M059J (cell line): ENCODE data around the gene F2RL2.

GRCh38 chr5:74102852-74103643 is 477.1 kb downstream of the ARHGEF28 start:
- RAMPAGE, long total RNA, result no peak

- RAMPAGE, long total RNA, result no peak
Observed at GRCh38 chr5:74185758-74185996, 454.9 kb downstream of the ENC1 start.

GRCh38 chr5:74201333-74201785 is 439.2 kb downstream of the ENC1 start:
- RAMPAGE, long total RNA, result no peak

DNA sequence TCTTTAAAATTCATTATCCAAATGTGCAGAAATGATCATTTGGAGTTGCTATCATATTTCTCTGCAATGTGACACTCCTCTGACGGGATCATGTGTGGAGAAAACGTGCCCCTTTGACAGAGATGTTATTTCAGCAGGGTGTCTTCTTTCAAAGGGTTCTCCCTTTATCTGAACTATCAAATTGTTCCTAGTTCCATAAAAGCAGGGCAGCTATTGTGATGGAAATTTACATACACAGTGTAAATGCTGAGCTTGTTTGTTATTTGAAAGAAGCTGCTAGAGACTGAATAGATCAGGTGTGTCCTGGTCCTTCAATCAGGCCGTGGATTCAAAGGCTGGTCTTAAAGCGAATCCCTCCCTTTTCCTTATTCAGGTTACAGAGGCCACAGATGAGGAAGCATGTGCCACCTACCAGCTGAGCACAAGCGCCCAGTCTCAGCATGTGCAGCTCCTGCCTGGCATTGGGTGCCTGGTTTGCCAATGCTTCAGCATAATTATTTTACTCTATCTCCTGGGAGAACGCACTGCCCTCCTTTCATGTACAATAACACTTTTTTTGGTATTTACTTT is 433.8 kb downstream of the ENC1 start:
- RAMPAGE, long total RNA, result no peak

- RAMPAGE, long total RNA, result no peak
Observed at GRCh38 chr5:74411680-74412156, 228.8 kb downstream of the ENC1 start.

DNA sequence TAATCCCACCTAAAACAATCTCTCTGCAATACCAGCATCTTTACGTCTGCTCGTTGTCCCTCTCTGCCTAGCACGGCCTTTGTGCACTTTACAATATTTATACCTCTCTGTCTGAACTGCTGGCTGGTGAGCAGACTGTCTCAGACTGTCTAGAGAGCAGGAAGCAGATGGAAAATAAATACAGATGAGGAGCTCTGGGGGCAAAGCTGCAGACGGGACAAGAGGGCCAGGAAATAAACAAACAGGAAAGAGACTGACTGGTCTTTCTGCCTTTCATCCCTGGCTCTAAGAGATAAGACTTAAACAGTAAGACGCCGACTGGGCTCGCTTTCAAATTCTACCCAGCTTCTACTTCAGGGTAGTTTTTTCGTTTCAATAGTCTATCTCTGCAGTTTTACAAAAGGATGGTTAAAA is 224.8 kb downstream of the ENC1 start:
- RAMPAGE, long total RNA, result no peak

DNA sequence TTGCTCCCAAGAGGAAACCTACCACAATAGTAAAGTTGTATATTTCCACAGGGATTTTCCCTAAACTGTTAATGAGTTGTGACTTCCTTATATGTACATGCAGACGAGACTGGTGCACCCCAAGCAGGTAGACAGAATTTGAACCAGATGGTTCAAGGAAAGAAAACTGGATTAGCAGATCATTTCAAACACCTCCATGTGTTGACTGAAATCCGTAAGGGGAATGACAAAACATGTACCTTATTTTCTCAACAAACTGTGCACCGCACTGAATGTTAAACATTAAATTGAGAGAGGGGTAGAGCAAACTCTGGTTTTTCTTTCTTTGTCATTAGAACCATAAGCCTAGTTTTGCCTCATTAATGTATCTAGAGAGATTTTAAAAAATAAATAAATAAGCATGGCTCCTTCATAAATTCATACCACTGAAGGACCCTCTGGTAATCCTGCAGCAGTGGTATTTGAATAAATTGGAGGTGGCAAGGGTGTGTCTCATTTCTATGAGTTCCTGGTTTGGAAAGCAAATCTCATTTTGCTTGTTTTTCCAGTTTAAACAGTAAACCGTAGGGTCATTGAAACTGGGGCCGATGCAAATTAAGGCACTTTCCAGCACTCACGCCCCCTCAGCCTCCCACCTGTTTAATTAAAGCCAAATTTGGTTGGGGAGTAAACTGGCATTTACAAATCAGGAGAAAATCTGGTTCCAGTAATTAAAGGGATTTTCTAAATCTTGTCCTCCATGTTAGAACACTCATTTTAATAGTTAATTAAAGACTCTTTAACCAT is 51.0 kb downstream of the ENC1 start:
- RAMPAGE, long total RNA, result no peak

DNA sequence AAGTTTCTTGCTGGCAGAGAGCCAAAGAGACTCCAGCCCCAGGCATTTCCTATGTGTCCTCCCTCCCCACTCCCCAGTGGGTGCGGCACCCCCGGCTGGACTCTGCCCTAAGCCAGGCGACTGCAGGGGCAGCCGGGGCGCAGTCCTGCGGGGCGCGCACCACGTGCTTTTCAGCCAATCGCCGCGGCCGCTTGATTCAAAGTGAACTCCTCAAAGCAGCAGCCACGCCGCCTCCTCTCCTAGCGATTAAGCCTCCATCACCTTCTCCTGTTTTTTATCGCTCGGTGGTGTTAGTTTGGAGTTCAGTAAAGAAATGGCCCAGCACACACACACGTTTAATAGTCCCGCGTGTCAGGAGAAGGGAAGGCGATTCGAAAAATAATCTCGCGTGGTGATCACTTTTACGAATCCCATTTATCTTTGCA is 805 bp upstream of the ENC1 start:
- RAMPAGE, long total RNA, result no peak

- RAMPAGE, long total RNA, result no peak
Observed at GRCh38 chr5:75037014-75037431, 15.3 kb downstream of the GCNT4 start.

DNA sequence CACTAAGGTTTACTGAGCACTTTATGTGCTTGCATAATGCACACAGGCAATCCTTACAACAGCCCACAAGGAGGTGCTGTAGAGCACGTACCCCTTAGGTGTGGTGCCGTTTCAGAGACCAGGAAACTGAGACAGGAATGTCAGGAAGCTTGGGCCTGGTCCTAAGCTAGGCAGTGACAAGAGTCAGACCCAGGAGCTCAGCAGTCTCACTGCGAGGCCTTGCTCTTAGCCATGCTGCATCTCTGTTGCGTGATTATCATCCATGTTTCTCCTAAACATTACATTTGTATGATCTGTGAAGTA is 2.5 kb downstream of the GCNT4 start:
- RAMPAGE, long total RNA, result no peak

GRCh38 chr5:75348011-75348448 is 11.0 kb downstream of the HMGCR start:
- RAMPAGE, long total RNA, result no peak

DNA sequence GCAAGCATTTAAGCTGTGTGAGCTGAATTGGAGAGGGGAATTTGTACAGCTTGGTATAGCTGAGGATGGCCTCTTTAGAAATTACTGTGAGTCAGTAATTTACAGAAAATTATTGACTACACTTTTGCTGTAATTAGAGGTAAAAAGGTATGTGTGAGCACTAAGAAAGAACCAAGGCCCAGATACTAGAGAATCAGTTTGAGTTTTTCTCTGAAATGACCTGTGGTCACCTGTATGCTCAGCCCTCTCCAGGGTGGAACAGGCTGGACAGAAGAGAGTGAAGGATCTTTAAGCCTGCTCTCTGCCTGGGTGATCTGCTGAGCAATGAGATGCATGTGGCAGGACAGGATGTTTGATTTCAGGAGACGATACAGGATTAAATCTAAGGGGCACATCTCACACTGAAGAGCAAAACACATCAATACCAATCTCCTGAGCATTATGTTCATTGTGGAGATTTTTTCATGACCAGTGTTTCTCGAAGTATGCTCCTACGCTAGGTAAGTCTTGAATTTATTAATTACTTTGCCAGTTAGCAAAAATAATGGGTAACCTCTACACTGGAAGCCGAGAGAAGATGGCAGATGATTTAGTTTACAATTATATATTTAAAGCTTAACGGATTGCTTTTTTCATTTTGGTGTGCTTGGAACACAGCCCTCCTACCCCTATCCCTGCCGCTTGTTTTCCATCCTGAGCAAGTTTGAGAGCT is 25.5 kb downstream of the HMGCR start:
- RAMPAGE, long total RNA, result no peak

DNA sequence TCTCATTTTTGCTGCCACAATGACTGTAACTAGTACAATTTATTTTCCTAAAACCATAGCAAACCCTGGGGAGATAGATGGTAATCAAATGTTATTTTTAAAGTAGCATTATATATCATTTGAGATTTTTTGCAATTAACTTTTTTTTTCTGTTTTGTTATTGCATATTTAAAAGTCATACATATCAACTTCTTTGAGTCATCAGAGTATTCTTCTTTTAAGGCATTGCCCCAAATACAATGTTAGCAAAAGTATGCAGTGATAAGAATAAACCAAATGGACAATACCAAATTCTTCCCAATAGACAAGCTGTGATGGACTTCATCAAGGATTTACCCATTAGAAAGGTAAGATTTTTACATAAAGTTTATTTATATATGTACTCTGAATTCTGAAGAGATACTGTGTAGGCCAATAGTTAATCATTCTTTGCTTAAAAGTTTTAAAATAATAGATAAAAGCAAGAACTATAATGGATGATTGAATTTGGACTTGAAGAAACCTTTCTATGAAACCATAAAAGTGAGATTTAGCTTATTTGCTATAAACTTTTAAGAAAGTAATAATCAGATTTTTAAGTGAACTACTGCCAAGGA is 28.1 kb upstream of the ANKDD1B start:
- RAMPAGE, long total RNA, result no peak

- RAMPAGE, long total RNA, result no peak
Observed at GRCh38 chr5:76083846-76085268, 1.2 kb downstream of the SV2C start.

DNA sequence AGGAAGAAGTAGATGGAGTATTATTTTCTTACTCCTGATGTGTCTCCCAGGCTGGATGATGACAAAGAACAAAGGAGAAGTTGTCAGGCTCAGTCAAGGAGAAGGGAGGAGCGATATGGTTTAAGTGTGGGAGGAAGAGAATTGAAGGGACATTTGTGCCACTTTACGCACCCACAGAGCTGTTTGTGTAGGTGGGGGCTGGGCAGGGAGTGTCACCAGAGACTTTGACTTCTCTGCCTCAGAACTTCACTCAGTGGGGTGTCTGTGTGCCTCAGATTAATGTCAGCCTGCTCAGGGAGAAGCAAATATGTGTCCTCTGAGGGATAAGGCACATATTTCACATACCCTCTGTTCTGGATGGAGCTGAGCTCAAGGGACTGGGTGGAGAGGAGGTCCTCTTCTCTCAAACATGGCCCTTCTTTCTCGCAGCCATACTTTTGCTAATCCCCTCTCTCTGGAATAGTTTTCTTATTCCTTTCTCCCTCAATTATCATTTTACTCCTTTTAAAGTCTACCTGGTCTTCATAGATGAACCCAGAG is 76.9 kb downstream of the IQGAP2 start:
- RAMPAGE, long total RNA, result no peak

DNA sequence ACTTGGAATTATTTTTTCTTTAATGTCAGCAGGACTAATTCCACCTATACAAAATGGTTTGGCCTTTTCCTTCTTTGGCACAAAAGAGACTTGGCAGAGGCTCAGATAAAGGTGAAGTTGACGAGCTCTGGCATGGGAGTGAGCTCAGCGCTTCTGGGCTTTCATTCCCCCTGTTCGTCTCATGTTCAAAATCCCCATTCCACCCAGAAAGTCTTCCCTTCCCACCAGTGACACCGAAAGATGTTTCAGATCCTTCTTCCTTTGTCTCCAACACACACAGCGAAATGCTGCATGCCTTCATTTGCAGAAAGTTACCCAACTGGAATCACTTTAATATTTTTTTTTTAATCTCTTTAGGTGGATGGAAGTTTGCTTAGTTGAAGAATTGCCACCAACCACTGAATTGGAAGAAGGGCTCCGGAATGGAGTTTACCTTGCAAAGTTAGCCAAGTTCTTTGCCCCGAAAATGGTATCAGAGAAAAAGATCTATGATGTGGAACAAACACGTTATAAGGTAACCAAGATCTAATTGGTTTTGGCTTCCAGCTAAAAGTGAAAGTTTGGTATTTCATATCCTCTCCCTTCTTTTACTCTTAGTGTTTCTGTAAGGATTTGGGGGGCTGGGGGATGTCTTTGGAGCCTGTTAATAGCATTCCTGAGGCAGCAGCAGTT is 61.0 kb downstream of the F2RL2 start:
- RAMPAGE, long total RNA, result no peak

- RAMPAGE, long total RNA, result no peak
Observed at GRCh38 chr5:76619915-76620864, 3.0 kb downstream of the F2RL2 start.

GRCh38 chr5:76622771-76623720 is at the start of gene F2RL2:
Gene F2RL2, minus strand, starts transcription at chr5:76623403.
- RAMPAGE, long total RNA, result no peak

- RAMPAGE, long total RNA, result no peak
Observed at GRCh38 chr5:76716517-76717391, 828 bp downstream of the F2R start.

DNA sequence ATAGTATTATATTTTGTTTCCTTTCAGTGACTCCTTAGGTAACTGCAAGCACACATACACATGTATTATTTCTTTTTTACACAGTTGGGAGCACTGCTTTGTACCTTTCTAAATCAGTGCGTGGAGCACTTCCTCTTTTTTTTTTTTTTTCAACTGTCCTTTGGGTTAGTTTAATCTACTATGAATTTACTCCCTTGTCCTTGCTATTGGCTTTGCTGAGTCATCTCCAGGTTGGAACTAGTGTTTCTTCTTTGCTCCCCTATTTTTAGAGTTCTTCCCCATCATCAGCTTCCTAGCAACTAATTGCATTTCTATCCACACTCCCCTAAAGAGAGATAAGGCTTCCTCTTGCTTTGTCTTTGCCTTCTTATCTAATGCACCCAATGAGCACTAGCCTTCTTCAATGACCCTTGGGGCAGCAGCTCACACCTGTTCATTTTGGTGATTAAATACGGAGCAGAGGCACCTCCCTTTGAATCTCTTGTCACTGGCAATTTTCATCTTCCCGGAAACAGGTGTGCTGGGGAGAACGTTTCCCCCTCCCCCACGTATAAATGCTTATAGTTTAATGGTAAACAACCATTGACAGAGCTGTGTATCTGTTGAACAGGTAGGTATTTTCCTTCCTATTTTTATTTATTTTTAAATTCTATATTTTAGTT is 24.4 kb downstream of the S100Z start:
- RAMPAGE, long total RNA, result no peak